Progenitor cell of endocrine pancreas (in vitro differentiated cells): Measurements from ENCODE around the genes GPR50, MAGEA4 and GABRE.

DNA sequence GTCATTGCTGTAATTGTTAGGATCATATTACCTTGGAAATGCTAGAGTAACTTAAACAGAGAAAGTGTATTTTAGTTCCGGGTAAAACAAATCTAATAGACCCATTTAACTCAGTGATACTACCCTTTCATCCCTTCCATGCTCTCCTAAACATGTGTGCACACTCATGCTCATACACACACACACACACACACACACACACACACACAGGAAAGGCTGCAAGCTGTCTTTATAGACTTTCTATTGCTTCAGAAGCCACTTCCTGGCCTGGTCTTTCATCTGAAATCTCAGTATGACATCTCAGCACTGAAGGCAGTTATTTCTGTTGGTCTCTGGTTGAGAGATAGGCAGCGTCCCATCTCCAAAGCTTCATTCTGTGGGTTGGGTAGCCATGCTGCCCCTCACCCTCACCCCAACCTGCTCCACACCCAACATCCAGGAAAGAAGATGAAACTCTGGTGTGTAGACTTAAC, 190.1 kb upstream of the AFF2 start:
- PRO-cap = no peak

DNA sequence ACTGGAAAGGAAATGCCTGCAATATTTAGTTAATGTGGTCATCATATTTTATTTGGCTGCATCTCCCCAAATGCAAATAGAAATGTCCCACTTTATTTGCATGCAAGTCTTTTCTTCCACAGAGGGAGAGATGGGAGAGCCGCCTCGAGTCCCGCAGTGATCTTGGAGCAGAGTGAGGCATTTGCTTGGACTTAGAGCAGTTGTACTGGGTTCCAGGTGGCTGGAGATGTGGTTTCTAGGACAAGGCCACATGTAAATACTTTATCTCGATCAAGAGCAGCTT, 146.6 kb upstream of the EOLA2 start:
- PRO-cap = no peak

GRCh38 chrX:150298203-150298965, 64.7 kb upstream of the MAMLD1 start:
- PRO-cap = no peak

GRCh38 chrX:150365856-150366902, 3.1 kb downstream of the MAMLD1 start:
- PRO-cap = unidirectional peak, minus-strand start at chrX:150365887; unidirectional peak, minus-strand start at chrX:150366053

DNA sequence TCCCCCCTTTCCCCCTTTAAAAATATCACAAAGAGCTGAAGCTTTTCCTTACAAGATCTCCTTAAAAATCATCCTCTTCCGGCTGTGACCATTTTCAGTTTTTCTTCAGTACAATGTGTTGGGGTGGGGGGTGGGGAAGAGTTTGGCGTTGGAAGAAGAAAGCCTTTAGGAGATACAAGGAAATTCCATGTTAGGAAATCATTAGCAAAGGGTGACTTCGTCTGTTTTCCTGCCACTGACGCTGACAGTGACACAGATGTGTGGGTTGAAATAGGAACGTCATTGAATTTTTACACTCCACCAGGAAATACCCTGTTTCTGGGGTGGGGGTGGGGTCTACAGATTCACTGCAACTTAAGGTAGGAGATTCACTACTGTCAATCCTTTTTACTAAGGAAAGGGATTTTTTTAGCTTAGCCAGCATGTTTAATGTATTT, 3.8 kb downstream of the MAMLD1 start:
- PRO-cap = no peak

GRCh38 chrX:150371151-150371799, 8.2 kb downstream of the MAMLD1 start:
- PRO-cap = no peak

GRCh38 chrX:150511996-150513216, 56.0 kb upstream of the MTM1 start:
- PRO-cap = no peak

DNA sequence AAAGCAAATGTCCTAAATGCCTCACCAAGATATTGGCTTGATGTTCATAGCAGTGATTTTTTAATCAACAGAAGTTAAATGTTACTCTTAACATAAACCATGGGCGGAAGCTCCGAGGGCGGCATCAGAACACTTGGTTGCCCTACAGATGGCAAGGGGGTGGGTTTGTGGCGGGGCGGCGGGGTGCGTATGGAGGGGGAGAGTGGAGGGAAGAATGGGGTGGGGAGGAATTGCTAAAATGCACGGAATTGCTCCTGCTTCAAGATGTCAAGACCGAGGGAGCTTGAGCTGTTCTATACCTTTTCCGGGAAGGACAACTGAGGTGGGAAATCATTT, 480 bp upstream of the MTMR1 start:
- PRO-cap = no peak

- PRO-cap = no peak
Measured at GRCh38 chrX:150694201-150694607, 1.0 kb downstream of the MTMR1 start.

DNA sequence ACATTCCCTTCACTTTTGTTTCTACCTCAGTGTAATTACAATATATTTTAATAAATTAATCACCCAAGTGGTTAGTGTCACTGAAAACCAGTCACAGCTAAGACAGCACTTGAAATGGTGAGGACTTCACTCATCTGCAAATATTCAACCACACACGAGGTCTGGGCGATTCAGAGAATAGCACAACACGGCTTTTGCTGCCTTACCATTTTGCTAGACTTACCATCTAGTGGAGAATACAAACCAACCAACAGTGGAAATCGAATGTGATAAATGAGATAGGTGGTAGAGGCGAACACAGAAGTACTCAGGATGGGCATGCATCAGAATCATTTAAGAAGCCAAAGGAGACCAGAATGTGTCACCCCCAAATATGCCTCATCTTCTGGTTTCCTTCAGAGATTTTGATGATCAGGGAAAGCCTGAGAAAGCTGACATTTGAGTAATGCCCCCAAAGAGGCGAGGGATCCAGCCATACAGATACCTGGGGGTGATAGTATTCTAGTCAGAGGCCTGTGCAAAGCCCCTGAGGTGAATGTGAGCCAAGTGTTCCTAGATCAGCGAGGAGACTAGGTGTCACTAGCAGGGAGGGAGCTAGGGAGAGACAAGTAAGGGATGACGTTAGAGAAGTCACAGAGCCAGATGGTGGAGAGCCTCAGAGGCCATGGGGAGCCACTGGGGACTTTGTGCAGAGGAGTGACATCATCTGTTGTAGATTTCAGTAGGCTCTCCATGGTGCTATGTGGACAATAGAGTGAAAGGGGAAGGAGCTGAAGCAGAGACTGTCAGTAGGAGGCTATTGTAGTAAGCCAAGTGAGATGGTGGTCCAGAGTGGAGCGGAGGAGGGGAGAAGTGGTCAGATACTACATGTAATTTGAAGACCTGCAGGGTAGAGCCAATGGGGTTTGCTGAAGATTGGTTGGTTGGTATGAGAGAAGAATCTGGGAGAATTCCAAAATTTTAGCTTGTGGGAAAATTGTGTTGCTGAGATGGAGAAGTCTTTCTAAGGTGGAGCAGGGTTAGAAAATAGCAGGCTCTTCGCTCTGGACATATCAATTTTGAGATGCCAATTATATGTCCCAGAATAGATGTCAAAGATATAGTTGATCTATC, 1.8 kb downstream of the MTMR1 start:
- PRO-cap = no peak

DNA sequence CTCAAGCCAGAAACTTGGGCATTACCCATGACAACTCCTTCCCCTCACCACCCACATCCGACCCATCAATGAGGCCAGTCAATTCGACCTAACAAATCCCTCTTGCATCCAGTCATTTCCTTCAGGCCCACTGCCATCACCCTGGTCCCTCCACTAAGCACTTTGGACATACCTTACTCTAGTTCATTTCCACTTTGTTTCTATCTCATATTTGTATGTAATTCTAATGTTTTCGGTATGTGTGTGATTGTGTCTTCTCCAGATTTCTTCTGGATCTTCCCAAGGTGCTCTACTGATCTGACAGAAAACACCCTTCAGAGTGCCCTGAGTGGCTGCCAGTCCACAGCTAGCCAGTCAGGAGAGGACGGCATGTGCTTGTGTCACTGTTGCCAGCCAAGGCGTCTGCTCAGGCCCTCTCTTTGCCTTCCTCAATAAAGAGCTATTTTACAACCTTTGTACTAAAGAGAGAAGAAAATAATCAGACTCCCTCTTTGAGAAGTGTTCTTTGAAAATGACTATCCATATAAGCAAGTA, 29.1 kb downstream of the CD99L2 start:
- PRO-cap = no peak

GRCh38 chrX:150873471-150874161, 24.9 kb downstream of the CD99L2 start:
- PRO-cap = no peak

DNA sequence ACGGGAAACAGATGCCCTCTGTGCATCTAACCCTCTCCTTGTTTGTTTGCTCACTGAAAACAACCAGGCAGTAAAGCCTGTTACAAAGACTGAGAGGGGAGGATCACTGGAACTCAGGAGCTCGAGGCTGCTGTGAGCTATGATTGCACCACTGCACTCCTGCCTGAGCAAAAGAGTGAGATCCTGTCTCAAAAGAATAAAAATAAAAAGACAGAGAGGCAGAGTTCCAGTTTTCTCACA, 16.7 kb upstream of the HMGB3 start:
- PRO-cap = no peak

DNA sequence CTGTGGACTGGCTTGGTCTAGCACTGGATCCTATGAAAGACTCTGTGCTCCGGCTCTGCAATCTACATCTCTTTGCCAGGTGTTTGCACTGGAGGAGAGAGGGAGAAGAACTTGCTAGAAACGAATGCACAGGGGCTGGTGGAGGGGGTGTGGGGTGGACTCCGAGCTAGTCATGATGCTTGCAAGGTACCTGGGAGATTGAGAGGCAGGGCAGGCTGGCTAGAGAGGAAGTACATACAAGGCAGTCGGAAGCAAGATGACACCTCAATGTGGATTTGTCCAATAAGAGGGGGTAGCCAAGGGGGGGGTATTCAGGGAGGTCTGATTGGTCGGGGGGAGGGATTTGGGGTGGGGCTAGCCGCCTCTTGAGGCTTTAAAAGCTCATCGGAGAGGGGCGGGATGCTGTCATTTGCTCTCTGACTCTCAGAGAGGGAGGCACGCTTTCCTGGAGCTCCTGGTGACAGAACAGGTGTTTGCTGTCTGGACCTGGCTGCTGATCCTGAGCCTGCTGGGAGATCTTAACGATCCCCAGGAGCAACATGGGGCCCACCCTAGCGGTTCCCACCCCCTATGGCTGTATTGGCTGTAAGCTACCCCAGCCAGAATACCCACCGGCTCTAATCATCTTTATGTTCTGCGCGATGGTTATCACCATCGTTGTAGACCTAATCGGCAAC, at the start of gene GPR50:
GPR50 (plus strand) TSS at position 402 of the 677 bp plus-strand sequence.
- PRO-cap = bidirectional peak, plus-strand start at position 405 of the sequence, minus-strand start at position 177 of the sequence

DNA sequence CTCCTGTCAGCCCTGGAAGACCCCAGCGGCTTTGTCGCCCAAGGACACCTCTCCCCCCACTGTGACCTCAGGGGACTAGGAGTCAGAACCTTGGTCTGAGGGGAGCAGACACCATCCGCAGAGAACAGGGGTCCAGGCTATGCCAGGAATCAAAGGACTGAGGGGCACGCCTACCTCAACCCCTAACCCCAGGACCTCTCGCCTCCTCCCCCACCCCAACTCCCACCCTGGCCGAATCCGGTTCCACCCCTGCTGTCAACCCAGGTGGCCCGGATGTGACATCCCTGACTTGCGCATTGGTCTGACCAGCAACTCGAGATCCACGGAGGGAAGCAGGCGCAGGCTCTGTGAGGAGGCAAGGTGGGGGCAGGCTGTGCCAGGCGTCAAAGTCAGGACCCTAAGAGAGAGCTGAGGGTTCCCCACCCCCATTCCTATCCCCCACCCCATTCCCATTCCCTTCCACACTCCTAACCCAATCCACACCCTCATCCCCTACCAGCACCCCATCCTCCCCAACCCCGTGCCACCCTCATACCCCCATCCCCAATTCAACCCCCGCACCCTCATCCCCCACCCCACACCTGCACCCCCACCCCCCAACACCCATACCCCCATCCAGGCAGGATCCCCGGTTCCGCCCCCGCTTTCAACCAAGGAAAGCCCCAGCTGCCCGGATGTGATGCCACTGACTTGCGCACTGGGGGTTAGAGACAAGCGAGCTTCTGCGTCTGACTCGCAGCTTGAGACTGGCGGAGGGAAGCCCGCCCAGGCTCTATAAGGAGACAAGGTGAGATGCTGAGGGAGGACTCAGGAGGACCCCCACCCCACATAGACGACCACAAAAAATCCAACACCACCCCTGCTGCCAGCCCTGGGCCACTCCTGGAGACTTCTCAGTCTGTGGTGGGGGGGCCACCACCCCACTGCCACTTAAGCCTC, at the start of gene MAGEA4:
MAGEA4 (plus strand) TSS at position 707 of the 939 bp plus-strand sequence.
- PRO-cap = no peak

- PRO-cap = no peak
Measured at GRCh38 chrX:151970048-151970542, 4.4 kb downstream of the GABRE start.

DNA sequence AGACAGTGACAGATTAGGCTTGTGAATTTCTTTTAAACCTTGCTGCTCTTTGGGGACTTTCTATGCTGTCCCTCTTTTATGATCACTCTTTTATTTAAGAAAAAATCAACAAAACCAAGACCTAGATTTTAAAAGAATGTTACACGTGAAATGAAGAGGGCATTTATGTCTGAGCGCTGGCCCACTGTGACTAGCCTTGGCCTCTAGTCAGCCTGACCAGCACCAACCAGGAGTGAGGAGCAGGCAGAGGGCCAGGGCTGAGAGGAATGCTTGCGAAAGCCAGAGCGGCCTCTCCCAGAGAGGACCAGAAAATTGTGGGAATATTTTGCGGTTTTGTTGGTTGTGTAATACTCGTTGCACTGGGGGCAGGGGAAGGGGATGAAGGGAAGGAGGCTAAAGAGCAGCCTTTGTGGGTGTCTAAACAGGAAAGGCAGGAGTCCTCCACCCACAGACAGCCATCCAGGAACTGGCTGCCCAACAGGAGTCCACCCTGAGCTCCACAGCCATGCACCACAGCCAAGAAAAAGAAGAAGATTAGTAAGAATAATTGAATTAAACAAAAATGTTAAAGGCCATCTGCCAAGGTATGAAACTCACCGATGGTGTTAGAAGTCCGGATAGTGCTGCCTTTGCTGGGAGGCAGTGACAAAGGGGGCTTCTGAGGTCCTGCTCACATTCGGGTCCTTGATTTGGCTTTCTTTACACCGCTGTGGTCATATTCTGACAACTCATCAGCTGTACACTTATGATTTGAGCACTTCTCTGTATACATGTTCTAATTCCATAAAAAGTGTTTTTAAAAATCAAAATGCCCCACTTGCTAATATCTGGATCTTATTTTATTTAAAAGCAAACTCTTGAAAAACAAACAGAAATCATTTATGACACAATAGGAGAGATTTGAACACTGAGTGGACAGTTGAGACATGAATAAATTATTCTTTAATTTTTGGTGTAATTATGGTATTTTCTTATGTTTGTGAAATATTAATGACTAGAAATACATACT, 3.6 kb downstream of the GABRE start:
- PRO-cap = no peak

- PRO-cap = no peak
Measured at GRCh38 chrX:151972968-151973806, 1.3 kb downstream of the GABRE start.

- PRO-cap = bidirectional peak, plus-strand start at chrX:151974790, minus-strand start at chrX:151974676
Measured at GRCh38 chrX:151973907-151975098, at the start of gene GABRE. GABRE (minus strand) TSS chrX:151974676.

DNA sequence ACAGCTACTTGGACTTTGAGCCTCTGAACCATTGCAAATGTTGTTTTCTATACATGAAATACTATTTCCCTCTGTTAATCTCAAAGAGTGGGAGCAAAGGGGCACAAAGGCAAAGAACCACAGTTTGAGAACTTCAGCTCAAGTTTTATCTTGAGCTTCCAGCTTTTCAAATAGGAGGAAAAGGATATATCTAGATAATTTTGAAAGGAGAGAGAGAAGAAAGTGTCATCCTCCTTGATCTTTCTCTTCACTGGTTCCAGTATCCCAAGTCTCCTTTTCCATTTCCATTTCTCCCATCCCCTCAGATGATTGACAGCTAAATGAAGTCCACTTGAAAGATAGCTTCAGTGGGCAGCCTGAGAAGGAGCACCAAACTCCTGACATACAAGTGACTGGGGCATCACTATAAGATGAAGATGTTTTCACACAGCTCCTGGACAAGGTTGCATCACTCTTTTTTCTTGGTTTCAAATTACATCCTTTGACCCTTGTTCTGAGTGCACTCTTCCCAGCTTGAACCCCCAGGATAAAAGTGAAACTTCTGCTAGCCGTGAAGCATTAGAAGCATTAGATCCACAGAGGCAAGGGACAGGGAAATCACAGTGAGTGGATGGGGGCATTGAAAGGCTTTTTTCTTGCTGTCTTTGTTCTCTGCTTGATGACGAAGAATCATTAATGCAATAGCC, 17.4 kb upstream of the MAGEA10 start:
- PRO-cap = no peak